ENCODE data around the genes POLD3, GDPD5 and MOGAT2.

GRCh38 chr11:73978661-73979225 is 3.9 kb downstream of the UCP2 start:
- PRO-cap: no peak

- PRO-cap: no peak
Observed at GRCh38 chr11:74011056-74012265, 2.6 kb upstream of the UCP3 start.

DNA sequence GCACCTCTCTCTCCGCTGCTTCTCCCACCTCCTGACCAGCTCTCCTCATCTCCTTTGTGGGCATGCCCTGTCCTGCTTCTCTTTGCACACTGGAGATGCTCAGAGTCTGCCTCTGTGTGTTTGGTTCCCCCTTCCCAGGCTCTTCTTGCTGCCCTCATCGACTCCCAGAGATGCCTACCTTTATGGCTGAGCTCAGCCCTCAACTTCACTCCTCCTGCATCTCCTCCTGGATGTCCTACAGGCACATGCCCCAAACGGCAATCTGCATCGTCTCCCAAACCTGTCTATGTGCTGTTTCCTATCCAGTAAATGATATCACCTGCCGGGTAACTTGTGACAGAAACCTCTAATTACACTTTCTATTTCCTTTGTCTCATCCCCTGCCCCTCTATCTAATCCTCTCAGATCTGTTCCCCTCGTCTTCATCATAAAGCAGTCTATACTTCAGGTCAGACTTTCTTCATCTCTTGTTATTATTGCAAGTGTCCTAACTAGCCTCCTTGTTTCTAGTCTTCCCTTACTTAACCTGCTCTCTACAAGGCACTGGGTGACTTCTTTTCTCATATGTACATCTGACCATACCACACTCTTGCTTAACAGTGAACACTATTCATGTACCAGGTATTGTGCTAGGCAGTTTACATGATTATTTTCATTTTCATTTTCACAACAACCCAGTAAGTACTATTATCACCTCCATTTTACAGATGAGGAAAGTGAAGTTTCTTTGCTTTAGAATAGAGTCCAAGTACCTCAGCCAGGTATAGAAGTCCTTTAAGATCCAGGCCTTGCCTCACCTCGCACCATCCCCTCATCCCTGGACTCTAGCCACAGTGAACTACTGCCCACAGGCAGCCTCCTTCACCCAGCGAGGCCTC is 21.9 kb upstream of the UCP3 start:
- PRO-cap: no peak

DNA sequence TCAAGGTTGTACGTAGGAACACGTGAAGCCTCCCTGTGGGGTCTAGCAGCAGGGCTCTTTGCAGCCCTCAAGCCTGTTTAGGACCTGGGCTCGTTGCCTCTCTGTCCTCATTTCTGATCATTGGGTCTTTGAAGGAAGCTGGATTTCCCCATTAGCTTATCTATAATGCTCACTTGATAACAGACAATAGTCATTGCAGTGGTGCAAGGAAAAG is 12.9 kb upstream of the POLD3 start:
- PRO-cap: no peak

DNA sequence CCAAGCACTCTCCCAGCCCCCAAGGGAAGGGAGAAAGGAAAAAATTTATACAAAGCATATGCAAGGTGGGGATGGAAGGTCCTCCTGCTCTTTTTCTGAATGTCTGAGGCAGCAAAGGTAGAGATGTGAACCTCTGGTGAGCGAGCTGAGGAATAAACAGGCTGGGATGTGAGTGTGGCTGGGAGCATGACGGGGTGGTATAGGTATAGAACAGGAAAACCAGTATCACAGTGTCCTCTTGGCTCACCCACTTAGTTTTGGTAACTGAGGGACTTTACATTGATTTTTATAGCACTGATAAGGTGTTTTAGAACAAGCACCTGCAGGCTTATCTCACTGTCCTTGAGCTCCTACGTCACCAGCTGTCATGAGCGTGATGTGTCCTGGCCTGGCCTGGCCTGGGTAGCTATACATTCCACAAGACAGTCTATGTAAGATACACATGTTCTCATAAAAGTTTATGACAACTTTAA is 10.3 kb upstream of the POLD3 start:
- PRO-cap: no peak

DNA sequence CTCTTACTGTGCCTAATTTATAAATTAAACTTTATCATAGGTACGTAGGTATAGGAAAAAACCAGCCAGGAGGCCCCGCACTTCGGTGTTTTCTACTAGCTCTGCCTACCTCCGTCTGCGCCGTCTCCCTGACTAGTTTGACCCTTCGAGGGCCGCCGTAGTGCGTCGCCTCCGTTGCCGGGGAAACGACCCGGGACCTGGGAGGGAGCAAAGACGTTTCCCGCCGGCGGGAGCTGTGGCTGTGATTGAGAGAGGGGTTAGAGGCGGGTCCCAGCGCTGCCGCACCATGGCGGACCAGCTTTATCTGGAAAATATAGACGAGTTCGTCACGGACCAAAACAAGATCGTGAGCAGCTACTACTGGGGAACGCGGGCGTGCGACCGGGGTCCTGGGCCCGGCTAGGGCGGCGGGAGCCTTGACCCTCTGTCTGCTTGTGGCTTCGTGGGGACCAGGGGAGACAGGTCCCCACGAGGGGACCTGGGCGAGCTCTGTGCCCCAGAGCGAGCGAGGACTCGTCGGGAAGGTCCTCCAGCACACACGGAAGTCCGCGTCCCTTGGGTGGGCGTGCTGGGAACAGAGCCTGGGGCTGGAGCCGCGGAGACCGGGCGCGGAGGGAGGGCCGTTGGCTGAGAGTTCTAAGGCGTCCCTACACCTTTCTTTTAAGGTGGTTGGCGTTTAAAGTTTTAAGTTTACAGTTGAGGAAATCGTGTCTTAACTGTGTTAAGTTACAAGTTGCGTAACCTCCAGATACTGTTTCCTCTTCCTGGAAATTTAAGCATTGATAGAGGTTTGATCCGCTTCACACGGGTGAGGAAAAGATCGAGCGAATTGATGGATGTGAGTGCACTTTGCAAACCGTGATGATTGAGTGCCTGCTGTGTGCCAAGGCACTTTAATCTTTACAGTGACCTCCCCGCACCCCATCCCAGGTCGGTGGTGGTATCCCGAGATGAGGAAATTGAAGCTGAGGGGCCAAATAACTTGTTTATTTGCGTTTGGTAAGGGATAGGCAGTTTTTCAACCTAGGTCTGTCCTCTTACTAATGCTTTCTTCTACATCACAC is at the start of gene POLD3:
POLD3 (plus strand) TSS at position 210 of the 1,064 bp plus-strand sequence.
- PRO-cap: bidirectional peak, plus-strand start at position 248 of the sequence, minus-strand start at position 119 of the sequence

DNA sequence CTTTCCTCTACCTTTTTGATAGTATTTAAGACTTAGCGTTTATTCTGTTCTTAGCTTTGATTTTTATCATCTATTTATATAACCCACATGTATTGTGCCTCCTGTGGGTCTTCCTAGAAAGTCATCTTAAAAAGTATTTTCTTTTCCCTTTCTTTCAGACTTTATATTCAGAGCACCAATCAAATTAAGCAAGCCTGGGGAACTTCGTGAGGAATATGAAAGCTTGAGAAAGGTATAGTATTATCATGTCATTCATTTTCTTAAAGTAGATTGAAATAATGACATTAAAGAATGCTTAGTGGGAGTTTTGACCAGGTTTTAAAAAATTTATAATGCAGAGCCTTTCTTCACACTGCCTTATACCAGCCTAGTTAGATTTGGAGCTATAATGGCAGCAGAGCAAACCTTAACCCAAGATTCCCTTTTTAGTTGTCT is 40.8 kb downstream of the RNF169 start:
- PRO-cap: no peak

GRCh38 chr11:74838570-74839197 is 90.0 kb downstream of the RNF169 start:
- PRO-cap: no peak

GRCh38 chr11:75240899-75242203 is 777 bp downstream of the TPBGL start:
- PRO-cap: unidirectional peak, plus-strand start at chr11:75241359; unidirectional peak, minus-strand start at chr11:75241735

DNA sequence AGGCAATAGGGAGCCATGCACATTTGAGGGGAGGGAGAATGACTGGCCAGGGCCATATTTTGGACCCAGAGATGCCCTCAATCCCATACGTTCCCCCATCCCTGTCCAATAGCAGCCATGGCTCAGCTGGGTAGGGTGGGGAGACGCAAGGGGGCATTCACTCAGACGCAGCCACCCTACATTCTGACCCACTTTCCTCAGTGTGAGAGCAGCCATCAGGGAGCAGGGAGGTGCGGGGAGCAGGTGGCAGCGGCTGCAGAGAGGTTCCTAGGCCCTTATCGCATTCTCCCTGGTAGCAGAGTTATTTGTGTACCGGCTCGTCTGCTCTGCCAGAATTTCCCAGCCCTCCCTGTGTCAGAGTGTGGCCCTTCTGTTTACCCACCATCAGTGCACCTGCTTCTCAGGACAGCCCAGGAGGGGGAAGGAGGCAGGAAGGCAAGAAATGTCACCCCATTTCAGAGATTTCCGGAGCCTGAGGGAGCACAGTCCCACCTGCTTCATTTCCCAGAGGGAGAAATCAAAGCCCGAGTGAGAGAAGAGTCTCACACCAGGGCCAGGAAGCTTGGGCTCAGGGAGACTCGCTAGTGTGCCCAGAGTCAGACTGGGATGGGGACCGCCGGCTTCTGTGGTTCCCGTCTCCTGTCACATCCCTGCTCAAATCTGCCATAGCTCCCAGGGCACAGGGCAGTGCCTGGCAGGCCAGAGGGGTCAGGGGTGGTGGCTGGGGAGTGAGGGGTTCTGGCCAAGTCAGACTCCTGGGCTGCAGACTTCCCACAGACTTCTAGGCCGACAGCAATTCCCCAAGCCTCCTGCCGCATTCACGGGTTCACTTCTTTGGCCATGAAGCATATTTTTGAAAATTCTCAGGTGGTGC is 49.8 kb downstream of the ARRB1 start:
- PRO-cap: no peak

DNA sequence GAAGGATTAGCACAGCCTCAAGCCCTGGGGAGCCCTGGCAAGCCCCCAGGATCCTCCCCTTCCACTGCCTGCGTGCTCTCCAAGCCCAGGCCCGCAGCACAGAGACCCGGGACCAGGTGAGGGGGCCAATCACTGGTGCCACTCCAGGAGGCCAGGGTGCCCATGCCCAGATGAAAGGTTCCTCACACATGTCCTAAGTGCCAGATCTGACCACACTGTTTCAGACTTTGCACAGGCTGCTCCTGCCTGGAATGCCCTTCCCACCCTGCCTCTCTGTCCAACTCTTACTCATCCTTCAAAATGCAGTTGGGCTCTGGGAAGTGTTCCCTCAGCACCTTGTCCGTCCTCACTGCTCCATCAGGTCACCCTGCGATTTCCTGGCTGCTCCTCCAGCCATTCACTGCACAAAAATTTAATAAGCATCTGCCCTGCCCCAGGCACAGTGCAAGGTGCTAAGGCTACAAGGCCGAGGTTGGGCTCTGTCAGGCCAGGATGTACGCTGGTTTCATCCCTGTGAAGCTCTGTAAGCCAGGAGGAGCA is 32.2 kb downstream of the ARRB1 start:
- PRO-cap: no peak

- PRO-cap: no peak
Observed at GRCh38 chr11:75328561-75329541, 22.6 kb downstream of the ARRB1 start.

DNA sequence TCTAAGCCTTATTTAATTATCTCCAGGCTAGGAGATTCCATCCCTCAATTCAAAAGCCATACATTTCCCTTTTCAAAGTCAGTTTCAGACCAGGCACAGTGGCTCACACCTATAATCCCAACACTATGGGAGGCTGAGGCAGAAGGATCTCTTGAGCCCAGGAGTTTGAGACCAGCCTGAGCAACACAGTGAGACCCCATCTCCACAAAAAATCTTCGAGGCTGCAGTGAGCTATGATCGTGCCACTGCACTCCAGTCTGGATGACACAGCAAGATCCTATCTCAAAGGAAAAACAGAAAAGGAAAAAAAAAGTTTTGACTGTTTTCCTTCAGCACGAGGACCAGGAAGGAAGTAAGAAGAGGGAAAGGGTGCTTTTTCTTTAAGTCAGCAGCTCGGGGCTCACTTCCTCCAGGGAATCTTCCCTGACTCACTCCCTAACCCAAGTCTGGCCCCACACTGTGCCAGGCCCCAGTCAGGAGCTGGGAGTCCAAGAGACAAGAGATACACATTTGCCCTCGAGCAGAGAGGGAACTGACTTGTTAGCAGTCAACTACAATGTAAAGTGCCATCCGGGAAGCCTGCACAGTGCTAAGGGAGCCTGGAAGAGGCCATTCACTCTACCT is 14.3 kb downstream of the ARRB1 start:
- PRO-cap: no peak

DNA sequence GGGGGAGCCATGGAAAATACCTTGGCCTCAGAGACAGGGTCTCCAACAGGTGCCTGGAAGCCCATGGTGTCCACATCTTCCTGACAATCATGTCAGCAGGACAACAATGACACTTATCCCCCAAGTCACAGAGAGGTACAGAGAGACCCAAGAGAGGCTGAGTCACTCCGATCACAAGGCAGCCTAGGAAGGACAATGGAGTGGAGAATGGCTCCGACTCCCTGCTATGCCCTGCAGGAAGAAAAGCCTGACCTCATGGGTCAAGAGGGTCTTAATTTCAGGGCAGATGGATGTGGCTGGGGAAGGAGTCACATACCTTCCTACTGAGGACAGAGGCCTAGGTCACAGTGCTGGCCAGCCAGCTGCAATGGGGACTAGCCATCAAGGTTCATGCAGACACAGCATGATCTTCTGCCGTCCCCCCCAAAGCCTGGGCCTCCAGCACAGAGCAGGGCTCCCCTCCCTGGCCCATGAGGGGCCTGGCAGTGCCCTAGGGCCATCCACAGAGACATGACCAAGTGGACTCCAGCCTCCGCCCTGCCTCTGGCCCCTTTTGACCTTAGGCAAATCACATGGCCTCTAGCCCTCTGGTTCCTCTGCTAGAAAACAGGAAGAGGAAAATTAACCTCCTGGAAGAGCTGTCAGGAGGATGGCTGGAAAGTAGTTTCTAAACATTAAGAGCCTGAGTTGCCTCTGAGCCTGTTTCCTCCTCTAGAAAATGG is 1.9 kb downstream of the ARRB1 start:
- PRO-cap: no peak

DNA sequence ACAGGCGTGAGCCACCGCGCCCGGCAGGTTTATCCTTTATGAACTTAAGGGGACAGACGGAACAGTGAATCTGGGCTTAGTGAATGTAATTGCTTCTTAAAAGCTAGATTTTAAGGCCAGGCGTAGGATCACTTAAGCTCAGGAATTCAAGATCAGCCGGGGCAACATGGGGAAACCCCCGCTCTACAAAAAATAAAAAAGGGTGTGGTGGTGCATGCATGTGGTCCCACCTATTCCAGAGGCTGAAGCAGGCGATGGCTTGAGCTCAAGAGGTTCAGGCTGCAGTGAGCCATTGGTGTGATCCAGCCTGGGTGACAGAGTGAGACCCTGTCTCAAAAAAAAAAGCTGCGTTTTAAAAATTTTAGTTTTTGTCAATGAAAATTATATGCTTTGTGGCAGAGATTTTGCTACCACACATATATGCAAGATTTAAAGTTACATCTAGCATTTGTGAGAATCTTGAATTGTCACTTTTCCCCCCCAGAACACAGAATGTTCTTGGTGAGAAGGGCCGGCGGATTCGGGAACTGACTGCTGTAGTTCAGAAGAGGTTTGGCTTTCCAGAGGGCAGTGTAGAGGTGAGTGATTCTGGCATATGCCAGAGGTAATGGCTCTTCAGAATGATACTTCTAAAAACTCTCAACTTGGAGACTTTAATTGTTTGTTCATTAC is 2.0 kb downstream of the RPS3 start:
- PRO-cap: no peak

GRCh38 chr11:75476709-75477448 is 43.9 kb upstream of the KLHL35 start:
- PRO-cap: no peak

GRCh38 chr11:75525306-75526629 is at the start of gene GDPD5:
GDPD5 (minus strand) TSS chr11:75525941.
- PRO-cap: bidirectional peak, plus-strand start at chr11:75526147, minus-strand start at chr11:75525911

- PRO-cap: no peak
Observed at GRCh38 chr11:75717544-75718011, at the start of gene MOGAT2. MOGAT2 (plus strand) TSS chr11:75717838.

DNA sequence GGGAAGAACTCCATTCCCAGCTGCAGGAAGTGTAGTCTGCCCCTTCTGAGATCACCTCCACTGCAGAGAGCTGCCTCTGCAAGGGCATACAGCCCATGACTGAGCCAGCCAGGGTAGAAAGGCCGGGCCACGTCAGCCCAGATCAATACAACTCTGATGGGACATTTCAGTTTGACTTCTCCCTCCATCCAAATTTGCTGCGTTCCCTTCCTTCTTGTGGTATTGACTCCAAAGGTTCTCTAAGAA is 19.7 kb downstream of the MOGAT2 start:
- PRO-cap: no peak

GRCh38 chr11:75795795-75796239 is 19.2 kb upstream of the UVRAG start:
- PRO-cap: no peak